SK-MEL-5 (cell line): Measurements from ENCODE around the gene MIOS.

DNA sequence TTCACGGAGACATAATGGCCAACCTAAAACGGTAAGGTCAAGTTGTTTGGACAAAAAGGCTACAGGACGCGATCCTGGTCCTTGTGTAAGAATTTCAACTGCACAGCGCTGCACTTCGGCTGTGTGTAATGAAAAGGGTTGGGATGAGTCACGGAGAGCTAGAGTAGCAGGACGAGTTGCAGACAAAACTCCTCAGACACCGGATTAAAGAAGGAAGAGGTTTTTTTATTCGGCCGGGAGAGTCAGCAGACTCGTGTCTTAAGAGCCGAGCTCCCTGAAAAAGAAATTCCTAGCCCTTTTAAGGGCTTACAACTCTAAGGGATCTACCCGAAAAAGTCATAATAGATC is 124.1 kb upstream of the CCZ1B start:
RAMPAGE:
- cytosol, long total RNA, result no peak
- long total RNA, result no peak
- nucleus, long total RNA, result no peak

RAMPAGE:
- cytosol, long total RNA, result no peak
- long total RNA, result no peak
- nucleus, long total RNA, result no peak
Measured at GRCh38 chr7:6990387-6990818, 164.3 kb upstream of the CCZ1B start.

DNA sequence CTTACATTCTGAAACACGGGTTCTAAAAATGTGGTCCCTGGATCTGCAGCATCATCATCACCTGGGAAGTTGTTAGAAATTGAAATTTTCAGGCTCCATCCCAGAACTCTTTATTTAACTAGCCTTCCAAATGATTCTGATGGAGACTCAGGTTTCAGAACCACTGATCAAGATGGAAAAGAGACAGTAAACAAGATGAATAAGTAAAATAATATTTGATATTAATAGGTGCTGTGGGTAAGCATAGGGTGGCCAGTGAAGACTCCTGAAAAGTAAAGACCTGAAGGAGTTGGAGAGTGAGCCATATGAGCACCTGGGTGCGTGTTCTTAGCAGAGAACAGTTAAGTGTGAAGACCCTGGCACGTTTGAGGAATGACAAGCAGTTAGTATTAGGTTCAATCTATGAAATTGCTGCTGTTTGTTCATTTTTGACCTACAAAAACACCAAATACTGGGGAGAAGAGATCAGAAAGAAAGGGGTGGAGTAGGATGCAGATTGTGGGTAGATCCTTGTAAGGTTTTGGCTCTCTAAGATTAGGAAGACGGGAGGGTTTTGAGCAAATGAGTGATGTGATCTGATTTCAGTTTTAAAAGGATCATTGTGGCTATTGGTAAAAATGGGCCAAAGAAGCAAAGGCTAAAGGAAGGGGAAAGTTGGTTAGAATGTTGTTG is 4.2 kb downstream of the C1GALT1 start:
RAMPAGE:
- cytosol, long total RNA, result no peak
- long total RNA, result no peak
- nucleus, long total RNA, result no peak

RAMPAGE:
- cytosol, long total RNA, result no peak
- long total RNA, result no peak
- nucleus, long total RNA, result no peak
Measured at GRCh38 chr7:7416232-7416722, 119.4 kb downstream of the COL28A1 start.

GRCh38 chr7:7566306-7567170 is at the start of gene MIOS:
Gene MIOS (plus strand): TSS chr7:7566884.
RAMPAGE:
- cytosol, long total RNA, result no peak
- long total RNA, result no peak
- nucleus, long total RNA, result no peak

GRCh38 chr7:7808116-7808758 is 89.8 kb upstream of the RPA3 start:
RAMPAGE:
- cytosol, long total RNA, result no peak
- long total RNA, result no peak
- nucleus, long total RNA, result no peak

DNA sequence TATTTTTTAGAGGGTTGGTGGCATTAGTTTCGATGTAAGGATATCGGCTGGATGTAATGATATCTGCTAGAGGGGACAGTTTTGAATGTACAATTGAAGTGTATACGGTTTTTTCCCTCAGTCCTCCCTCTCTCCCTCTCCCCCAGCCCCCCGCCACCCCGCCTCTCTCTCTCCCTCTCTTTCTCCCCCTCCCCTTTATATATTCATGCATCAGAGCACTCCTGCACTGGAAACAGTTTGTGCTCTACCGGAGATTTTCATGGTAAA is 1.6 kb downstream of the GLCCI1 start:
RAMPAGE:
- cytosol, long total RNA, result no peak
- long total RNA, result no peak
- nucleus, long total RNA, result no peak

RAMPAGE:
- cytosol, long total RNA, result no peak
- long total RNA, result no peak
- nucleus, long total RNA, result no peak
Measured at GRCh38 chr7:8026633-8027497, 58.3 kb downstream of the GLCCI1 start.

DNA sequence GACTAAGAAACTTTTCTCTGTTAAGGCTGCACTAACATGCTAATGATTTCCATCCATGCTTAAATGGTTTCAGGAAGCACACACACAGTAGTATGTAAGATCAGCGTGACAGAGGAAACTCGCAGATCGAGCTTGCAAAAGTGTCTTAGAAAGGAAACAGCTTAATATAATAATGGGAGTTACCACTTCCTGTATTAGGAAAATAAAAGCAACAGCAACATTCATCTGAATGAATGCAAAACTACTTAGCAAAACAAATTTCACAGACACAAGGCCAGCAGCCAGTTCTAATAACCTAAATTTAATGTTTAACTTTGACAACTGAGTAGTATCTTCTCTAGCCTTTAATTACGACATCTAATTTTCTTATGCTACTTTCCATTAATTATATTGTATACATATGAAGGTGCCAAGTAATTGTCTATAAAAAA is 112.6 kb downstream of the ICA1 start:
RAMPAGE:
- cytosol, long total RNA, result no peak
- long total RNA, result no peak
- nucleus, long total RNA, result no peak

DNA sequence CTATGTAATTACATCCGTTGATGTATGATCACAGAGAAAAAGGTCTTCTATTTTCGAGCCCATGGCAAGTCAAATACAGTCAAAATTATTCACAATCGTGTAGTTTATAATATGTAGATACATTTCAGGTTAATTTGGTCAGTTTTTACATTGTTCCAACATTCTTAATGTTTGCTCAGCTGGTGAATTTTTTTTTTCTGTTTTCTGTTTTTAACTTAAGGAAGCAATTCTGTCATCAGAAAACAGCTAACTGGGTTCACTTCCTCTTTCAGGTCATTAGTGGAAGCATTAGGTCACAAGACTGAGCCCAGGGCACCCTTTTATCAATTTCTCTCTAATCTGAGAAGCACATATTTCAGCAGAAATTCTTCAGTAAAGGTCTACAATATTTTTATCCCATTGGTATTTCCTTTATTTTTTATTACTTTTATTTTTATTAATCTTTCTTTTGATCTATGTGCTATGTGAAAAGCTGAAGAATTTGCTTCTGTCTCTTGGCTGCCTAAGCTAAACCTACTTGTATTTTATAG is 84.8 kb downstream of the ICA1 start:
RAMPAGE:
- cytosol, long total RNA, result no peak
- long total RNA, result no peak
- nucleus, long total RNA, result no peak

GRCh38 chr7:8177995-8178914 is 83.7 kb downstream of the ICA1 start:
RAMPAGE:
- cytosol, long total RNA, result no peak
- long total RNA, result no peak
- nucleus, long total RNA, result no peak

GRCh38 chr7:8214220-8215121 is 47.5 kb downstream of the ICA1 start:
RAMPAGE:
- cytosol, long total RNA, result no peak
- long total RNA, result no peak
- nucleus, long total RNA, result no peak

RAMPAGE:
- cytosol, long total RNA, result no peak
- long total RNA, result no peak
- nucleus, long total RNA, result no peak
Measured at GRCh38 chr7:8255179-8255733, 6.7 kb downstream of the ICA1 start.

GRCh38 chr7:8262933-8263135 is 867 bp upstream of the ICA1 start:
RAMPAGE:
- cytosol, long total RNA, result no peak
- long total RNA, result no peak
- nucleus, long total RNA, result no peak

RAMPAGE:
- cytosol, long total RNA, result no peak
- long total RNA, result no peak
- nucleus, long total RNA, result no peak
Measured at GRCh38 chr7:8638002-8638339, 204.6 kb downstream of the NXPH1 start.

GRCh38 chr7:9995764-9995985 is 944.3 kb downstream of the NDUFA4 start:
RAMPAGE:
- cytosol, long total RNA, result no peak
- long total RNA, result no peak
- nucleus, long total RNA, result no peak

GRCh38 chr7:10085273-10085615 is 854.7 kb downstream of the NDUFA4 start:
RAMPAGE:
- cytosol, long total RNA, result no peak
- long total RNA, result start-site peak on the minus strand at chr7:10085341-10085408, 18 and 15 reads in 2 replicates
- nucleus, long total RNA, result start-site peak on the minus strand at chr7:10085341-10085379, 104 and 20 reads in 2 replicates

GRCh38 chr7:10941010-10941560 is 1.1 kb upstream of the NDUFA4 start:
RAMPAGE:
- cytosol, long total RNA, result no peak
- long total RNA, result no peak
- nucleus, long total RNA, result no peak

GRCh38 chr7:10981931-10983320 is 8.8 kb downstream of the PHF14 start:
RAMPAGE:
- cytosol, long total RNA, result no peak
- long total RNA, result no peak
- nucleus, long total RNA, result start-site peak on the plus strand at chr7:10982377-10982794, 66 and 20 reads in 2 replicates

DNA sequence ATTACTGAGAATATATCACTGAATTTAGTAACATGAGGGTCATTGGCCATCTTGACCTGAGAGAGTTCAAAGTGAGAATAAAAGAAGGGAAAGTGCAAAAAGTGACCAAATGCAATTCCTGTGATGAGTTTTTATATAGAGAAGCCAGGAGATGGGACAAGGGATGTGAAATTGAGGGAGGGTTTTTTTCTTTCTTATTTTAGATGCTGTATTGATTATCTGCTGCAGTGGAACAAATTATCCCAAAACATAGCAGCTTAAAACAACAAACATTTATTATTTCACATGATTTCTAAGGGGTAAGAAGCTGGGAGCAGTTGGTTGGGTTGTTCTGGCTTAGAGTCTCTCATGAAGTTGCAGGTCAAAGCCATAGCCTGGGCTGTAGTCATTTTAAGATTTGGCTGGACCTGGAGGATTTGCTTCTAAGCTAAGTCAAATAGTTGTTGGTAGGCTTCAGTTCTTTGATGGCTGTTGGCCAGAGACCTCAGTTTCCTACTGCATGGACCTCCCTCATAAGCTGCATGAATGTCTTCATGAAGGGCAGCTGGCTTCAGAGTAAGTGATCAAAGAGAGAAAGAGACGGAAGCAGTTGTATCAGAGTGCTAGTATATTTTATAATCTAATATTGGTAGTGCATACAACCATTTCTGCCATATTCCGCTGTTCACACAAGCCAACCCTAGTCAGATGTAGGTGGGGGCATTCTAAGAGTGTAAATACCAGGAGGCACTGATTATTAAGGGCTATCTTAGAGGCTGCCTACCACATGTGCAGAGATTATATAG is 23.8 kb downstream of the PHF14 start:
RAMPAGE:
- cytosol, long total RNA, result no peak
- long total RNA, result no peak
- nucleus, long total RNA, result no peak